T47D (cell line): ENCODE measurements around the genes ACTL7A, ELP1, CTNNAL1, EPB41L4B, PALM2AKAP2 and TXN.

DNA sequence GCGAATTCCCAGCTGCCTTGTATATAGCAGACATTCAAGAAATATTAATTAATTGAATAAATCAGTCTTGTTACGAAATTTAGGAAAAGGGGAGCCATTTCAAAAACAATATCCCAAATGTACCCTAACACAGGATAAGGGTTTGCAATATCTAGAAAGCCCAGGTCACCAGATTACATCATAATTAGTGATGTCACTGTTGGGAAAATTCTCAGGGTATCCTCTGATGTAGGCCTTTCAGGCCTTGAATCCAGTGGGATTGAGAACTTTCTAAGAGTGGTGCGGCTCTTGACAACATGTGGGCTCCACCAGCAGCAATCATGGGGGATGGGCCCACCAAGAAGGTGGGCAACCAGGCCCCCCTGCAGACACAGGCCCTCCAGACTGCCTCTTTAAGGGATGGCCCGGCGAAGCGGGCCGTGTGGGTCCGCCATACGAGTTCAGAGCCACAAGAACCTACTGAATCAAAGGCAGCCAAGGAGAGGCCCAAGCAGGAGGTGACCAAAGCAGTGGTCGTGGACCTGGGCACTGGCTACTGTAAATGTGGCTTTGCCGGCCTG lies at the start of gene ACTL7A:
Gene ACTL7A (plus strand): TSS at position 240 of the 560 bp plus-strand sequence.
- RRBS, result no CpG with 5 or more reads among the region's 11 CpGs

GRCh38 chr9:108919390-108920139 lies 14.4 kb downstream of the ELP1 start:
- RRBS, result no CpG with 5 or more reads among the region's 8 CpGs

GRCh38 chr9:108933812-108934210 lies at the start of gene ELP1:
ELP1 (minus strand) TSS chr9:108934124.
- RRBS, result 2% methylated on average over 6 of the region's 39 CpGs

GRCh38 chr9:108963356-108963854 lies 29.2 kb downstream of the ABITRAM start:
- RRBS, result no CpG with 5 or more reads among the region's 3 CpGs

GRCh38 chr9:109013002-109014155 lies at the start of gene CTNNAL1:
CTNNAL1 (minus strand) TSS chr9:109013499.
- RRBS, result 2% methylated on average over 20 of the region's 99 CpGs

- RRBS, result no CpG with 5 or more reads among the region's 1 CpG
Measured at GRCh38 chr9:109015229-109016256, 2.2 kb upstream of the CTNNAL1 start.

DNA sequence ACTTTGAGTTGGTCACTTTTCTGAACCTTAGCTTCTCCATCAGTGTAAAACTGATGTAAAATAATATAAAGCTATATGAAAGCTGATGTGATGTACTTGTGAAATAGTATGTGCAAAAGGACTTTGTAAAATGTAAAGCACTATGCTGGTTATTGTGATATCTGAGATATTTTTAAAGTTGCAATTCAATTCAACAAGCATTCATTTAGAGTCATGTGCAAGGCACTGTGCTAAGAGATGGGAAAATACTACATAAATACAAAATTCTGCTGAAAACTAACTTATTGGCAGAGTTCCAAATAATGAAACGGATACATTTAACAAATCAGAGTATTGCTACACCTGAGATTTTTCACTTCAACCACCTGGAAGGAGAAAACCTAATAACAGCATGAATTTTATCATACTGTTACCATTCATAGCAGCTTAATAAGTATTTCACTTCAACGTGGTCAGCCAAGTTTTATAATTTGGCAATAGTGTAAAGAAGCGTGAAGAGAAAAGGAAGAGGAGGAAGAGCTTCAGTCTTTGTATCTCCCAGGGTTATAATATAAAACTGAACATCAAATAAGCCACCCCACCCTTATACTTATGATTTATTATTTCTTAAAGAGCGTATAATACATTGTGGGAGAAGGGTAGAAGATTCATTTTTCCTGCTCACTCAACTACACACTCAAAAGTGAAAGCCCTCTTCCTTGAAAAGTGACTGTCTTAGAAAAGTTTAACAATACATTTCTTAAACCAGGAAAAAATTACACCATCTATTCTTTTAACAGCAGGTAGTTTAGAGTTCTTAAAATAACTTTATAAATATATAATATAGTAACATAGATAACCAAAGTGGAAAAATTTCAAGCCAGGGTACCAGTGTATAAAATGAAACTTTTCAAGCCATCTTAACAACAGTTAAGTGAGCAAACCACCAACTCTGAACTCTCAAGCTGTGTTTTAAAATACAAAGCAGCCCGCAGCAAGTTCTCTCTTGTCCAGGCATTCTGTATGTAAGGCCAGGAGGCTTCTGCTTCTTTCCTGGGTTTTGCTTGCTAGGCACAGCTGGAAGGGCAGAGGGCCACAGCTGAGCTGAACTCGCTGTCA lies 6.4 kb upstream of the CTNNAL1 start:
- RRBS, result no CpG with 5 or more reads among the region's 6 CpGs

GRCh38 chr9:109063807-109064895 lies 50.9 kb upstream of the CTNNAL1 start:
- RRBS, result no CpG with 5 or more reads among the region's 9 CpGs

- RRBS, result no CpG with 5 or more reads among the region's 3 CpGs
Measured at GRCh38 chr9:109101791-109102290, 17.9 kb downstream of the TMEM245 start.

GRCh38 chr9:109320804-109321575 lies at the start of gene EPB41L4B:
EPB41L4B (minus strand) TSS chr9:109321059.
- RRBS, result under 1% methylated on average over 36 of the region's 67 CpGs

DNA sequence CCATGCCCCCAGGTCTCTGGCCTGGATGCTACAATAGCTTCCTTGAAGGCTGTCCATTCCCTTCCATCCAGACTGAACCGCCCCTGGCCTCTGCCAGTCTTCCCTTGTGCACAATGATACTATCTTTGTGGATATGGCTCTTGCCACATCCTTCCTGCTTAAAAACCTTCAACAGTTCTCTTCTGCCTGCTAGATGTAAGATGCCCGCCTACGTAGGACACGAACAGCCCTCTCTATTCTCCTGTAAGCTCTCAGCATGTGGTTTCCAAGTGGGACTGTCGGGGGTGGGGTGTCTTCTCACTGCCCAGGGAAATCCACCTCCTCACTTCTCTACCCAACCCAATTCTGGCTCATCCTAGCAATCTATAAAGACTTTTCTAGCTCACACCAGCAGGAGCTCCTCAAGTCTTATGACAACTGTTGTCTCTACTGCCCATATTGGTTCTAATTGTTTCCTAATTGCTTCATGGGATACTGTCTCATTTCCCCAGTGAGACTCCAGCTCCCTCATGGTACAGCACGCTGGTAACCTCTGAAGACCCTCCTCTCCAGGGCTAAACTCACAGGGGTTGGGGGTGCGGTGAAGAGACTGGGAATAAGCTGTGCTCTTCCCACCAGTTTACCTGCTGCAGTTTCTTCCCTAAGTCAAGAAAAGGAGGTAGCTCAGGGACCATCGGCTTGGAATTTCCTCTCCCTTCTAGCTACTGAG lies 50.3 kb downstream of the PTPN3 start:
- RRBS, result no CpG with 5 or more reads among the region's 8 CpGs

- RRBS, result 39% methylated on average over 3 of the region's 7 CpGs
Measured at GRCh38 chr9:109475405-109475956, 22.6 kb downstream of the PTPN3 start.

GRCh38 chr9:109488749-109489271 lies 9.3 kb downstream of the PTPN3 start:
- RRBS, result no CpG with 5 or more reads among the region's 3 CpGs

DNA sequence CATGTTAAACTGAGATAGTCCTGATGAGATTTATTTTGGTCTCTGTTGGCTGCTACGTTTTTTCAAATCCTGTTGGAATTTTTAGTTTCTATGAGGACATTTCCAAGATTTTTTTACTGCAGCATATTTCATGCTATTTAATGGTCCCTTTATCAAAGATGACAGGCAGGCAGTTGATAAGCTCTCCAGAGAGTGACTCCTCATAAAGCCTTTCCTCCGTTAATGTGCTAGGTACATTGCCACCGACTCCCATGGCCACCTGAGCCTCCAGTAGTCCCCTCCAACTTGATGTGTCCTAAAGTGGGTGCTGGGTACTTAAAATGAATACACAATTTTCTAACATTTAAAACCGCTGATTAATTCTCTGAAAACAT lies 51.0 kb upstream of the PALM2AKAP2 start:
- RRBS, result no CpG with 5 or more reads among the region's 4 CpGs

DNA sequence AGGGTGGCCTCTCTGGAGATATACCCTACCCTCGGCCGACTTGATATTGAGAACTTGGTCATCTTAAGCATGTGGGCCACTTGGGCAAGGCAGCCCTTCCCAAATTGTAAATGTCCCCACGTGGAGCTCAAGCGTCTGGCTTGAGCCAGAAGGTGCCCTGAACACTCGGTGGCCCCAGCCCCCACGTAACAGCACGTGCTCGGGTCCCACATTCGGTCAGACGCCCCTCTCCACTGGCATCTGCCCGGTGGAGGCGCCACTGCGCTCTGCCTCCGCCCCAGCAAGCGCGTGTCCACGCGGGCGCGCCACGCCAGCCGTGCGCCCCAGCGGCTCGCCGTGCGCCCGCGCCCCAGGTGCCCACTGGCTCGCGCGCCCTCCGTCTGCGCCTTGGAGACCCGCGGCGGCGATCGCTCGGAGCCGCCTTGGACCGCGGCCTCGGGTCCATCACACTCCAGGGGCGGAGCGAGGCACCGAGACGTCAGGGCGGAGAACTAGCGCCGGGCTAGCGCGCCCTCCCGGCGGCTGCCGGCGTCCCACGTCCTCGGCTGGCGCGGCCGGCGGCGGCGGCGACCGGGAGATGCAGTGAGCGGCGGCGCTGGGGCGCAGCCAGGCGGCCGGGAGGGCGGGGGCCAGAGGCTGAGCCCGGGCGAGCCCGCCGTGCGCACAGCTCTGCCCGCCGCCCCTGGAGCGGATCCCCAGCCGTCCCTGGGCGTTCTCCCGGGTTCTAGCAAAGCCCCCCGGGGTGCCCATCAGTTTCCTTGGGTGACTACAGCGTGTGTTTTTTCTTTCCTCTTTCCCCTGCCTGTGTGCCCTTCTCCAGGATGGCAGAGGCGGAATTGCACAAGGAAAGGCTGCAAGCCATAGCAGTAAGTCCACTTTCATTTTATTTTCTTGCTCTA lies at the start of gene PALM2AKAP2:
Gene PALM2AKAP2 (plus strand): TSS at position 531 of the 899 bp plus-strand sequence.
- RRBS, result under 1% methylated on average over 18 of the region's 88 CpGs

DNA sequence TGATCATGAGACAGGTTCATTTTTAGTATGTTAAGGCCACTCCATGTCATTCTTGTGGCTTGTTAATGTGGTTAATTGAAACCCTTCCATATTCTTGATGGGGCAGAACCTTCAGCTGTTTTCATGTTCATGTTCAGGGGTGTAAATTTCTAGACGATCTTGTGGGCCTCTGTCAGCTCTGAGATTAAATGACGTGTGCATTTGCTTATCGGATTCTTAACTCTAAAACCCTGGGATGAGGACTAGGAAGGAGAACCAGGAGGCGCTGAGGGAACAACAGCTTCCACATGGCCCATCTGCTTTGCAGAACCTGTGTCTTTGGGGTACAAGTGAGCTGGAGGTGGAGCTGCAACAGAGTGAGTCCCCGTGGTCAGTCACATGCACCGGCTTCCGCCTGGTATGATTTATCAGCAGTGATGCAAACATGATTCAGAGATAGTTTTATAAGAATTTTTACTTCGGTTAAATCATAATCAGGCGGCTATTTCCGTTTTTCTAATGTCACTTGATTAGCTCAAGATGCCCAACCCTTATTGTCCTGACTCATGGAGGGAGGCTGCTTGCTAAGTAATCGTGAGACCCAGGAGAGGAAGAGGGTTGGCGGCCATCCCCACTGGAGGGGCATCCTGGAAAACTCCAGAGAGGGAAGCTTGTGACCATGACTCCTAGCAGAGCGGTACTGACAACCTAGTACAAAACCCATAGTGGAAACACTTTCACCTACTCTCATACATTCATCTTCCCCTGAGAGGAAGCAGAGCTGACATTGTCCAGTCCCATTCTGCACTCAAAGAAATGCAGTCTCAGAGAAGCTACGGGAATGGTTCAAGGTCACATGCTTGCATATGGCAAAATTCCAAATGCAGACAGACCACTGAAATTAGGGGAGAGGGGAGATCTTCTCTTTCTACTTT lies 138.3 kb downstream of the C9orf152 start:
- RRBS, result no CpG with 5 or more reads among the region's 14 CpGs

DNA sequence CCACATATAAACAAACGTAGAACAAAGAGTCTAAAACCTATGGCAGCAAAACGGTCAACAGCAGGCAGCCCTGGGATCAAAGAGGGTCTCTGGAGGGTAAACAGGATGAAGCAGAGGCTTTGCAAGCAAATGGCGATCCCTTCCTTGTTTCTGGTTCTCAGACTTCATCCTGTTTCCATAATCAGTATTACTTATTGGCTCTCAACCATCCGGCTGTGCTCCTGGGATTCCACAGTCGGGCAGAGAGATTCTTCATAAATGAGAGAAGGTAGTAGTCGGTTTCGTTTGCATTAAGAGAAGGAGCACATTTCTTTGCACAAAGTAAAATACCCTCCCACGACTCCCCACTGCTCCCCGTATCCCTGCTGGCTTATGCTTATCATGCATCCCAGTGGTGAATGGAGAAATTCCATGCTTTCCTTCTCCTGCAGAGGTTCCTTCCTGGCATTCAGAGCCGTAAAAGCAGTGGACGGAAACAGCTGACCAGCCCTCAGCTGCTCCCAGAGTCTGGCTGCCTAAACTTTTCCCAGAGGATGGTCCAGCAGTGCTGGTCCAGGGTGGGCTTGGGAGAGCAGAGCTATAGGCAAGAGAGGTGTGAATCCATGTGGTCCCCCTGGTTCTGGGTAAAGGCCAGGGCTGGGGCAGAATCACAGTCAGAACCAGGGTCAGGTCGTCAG lies 93.2 kb downstream of the C9orf152 start:
- RRBS, result no CpG with 5 or more reads among the region's 12 CpGs

- RRBS, result no CpG with 5 or more reads among the region's 4 CpGs
Measured at GRCh38 chr9:110189000-110189506, 18.9 kb downstream of the C9orf152 start.

- RRBS, result under 1% methylated on average over 20 of the region's 94 CpGs
Measured at GRCh38 chr9:110256177-110257253, at the start of gene TXN. TXN (minus strand) TSS chr9:110256507.

GRCh38 chr9:110894931-110895452 lies 143.3 kb downstream of the LPAR1 start:
- RRBS, result no CpG with 5 or more reads among the region's 3 CpGs